RPMI7951 (cell line): ENCODE measurements around the genes CD70 and ADGRE1.

- RAMPAGE, long total RNA: no peak
Measured at GRCh38 chr19:5718989-5720038, 632 bp downstream of the LONP1 start.

GRCh38 chr19:6056722-6056898 lies 53.7 kb downstream of the RFX2 start:
- RAMPAGE, long total RNA: no peak

GRCh38 chr19:6056899-6058053 lies 53.0 kb downstream of the RFX2 start:
- RAMPAGE, long total RNA: no peak

DNA sequence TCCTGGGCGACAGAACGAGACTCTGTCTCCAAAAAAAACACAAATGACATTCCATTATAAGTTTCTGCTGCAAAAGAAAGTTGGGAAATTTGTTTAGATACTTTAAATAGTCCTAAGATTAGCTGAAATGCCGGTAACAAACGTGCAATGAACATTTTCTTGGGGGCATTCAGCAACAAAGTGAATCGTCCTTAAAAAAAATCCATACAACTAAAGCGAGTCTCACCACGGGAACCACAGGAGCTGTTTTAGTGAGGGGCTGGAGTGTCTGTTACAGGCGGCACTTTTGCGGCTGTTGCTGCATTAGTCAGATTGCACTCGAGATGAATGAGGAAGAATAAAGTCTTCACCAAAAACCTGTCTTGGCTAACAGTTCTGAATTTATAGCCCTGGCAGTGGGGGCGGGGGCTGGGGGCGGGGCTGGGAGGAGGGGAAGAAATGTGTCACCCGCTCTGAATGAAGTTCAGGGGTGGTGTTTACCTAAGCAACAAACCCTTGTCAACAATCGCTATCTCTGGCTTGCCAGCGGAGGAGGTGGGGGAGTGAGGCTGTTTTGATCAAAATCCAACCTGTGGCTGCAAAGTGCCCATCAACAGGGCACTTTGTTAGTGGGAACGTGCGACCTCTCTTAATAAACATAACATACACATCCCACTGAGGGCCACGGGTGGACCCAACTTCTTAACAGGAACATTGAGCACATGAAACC lies 44.6 kb downstream of the RFX2 start:
- RAMPAGE, long total RNA: no peak

- RAMPAGE, long total RNA: no peak
Measured at GRCh38 chr19:6076322-6077421, 33.6 kb downstream of the RFX2 start.

- RAMPAGE, long total RNA: no peak
Measured at GRCh38 chr19:6234153-6234668, 45.6 kb downstream of the MLLT1 start.

- RAMPAGE, long total RNA: no peak
Measured at GRCh38 chr19:6241571-6242209, 38.1 kb downstream of the MLLT1 start.

DNA sequence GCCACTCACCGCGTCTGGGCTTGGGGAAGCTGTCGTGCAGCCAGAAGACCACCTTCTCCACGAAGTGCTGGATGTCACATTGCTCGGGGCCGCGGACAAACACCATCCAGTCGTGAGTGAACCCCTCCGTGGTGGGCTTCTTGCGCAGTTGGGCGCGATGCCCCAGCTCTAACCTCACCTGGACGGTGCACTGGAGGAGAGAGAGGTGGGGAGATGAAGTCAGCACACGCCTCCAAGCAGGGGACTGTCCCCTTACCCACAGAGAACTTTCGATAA lies 9.3 kb downstream of the MLLT1 start:
- RAMPAGE, long total RNA: no peak

GRCh38 chr19:6274355-6275201 lies 5.2 kb downstream of the MLLT1 start:
- RAMPAGE, long total RNA: no peak

DNA sequence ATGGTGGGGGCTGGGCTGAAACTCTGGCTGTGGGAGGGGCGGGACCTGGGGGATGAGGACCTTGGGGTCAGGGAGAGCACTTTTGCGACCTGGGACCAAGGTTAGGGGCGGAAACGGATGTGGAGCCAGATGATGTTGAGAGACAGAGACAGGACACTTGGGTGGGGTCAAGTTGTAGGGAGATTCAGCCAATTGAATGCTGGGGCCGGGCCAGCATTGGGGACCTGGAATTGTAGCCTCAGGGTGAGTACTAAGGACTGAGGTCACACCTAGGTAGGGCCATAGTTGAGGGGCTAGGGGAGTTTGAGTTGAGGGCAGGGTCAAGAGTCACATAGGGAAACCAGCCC lies 1.2 kb downstream of the ALKBH7 start:
- RAMPAGE, long total RNA: no peak

DNA sequence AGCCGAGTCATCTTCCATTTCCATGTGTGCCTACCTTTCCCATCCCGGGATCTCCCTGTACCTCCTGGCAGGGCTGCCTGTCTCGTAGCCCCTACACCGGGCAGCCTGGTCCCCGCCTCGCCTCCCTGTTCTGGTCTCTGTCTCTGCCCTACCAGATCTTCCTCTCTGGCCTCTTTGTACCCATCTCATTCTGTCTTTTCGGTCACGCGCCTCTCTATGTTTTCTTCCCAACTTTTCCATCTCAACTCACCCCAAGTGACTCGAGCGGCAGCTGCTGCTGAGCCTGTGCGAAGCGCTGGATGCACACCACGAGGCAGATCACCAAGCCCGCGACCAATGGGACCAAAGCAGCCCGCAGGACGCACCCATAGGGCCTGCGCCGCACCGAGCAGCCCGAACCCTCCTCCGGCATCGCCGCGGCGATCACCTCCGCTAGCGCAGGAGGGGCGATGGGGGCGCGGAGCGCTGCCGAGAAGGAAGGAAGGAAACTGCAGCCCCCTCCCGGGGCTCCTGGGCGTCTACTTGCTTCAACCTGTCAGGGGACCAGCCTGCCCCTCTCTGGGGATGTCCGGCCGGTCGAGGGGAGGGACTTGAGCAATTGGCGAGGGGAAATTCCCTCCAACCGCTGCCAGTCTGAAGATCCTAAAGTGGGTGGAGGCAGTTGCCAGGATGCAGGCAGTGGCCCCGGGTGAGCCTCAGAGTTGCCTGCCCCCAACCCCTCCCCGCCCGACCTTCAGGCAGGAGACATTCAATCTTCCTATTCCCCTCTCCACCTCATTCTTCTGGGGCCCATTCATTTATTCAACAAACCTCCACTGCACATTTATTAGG lies at the start of gene CD70:
Gene CD70, minus strand, starts transcription at position 560 of the 831 bp plus-strand sequence.
- RAMPAGE, long total RNA: no peak

DNA sequence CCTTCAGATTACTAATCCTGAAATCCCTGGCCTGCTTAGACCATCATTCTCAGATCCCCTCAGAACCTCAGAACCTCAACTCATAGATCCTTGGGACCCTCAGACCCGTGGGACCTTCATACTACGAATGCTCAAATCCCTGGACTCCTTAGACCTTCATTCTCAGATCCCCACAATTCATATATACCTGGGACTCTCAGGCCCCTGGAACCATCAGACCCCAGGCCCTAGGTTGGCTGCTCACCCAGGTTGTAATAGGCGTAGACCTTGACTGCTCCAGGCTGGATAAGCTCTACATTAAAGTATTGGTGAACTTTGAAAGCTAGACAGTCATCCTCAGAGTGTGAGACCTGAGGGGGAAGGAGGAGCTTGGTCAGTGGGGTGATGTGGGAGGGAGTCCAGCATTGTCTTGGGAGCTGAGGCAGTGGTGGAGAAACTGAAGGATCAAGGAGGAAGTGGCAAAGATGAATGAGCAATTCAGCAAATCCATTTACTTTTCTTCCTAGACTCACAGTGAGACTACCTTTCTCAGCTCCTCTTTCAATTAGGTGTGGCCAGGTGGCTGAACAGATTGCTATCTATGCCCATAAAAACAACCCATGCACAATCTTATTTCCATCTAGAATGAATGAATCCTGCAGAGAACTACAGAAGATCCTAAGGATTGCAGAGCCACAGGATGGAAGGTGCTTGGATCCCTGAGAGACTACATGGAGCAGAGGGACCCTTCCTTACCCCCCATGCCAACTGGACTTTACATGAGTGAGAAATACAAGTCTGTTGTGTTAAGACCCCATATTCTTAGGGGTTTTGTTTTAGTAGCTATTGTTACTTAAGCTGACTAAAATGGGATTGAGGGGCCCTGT lies 10.2 kb upstream of the TNFSF14 start:
- RAMPAGE, long total RNA: no peak

DNA sequence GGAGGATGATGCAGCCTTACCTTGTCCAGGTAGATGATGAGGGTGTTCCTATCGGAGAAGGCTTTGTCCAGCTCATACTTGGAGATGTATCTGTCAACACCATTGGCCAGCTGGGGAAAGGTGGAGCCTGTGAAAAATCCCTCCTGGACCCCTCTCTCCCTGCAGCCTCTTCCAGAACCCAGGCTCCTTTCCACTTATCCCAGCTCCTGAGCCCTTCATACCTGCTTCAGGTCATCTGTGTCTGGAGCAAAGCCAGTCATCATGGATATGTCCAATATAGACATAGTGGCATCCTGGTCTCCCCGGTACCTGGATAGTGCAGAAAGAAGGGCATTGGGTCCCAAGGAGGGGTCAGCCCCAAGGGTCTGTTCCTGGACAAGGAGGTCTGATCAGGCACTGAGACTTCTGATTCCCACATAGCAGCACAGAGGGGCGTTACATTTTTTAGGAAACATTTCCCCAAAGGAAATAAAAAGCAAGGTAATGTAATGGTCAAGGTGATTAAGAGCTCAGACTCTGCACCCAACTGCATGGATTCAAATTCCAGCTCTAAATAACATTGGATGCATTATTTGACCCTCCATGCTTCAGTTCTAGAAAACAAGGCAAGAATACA lies 12.1 kb upstream of the TNFSF14 start:
- RAMPAGE, long total RNA: no peak

- RAMPAGE, long total RNA: no peak
Measured at GRCh38 chr19:6684559-6685195, 14.7 kb upstream of the TNFSF14 start.

GRCh38 chr19:6716906-6717614 lies 3.4 kb downstream of the C3 start:
- RAMPAGE, long total RNA: no peak

- RAMPAGE, long total RNA: no peak
Measured at GRCh38 chr19:6718847-6720003, 1.2 kb downstream of the C3 start.

DNA sequence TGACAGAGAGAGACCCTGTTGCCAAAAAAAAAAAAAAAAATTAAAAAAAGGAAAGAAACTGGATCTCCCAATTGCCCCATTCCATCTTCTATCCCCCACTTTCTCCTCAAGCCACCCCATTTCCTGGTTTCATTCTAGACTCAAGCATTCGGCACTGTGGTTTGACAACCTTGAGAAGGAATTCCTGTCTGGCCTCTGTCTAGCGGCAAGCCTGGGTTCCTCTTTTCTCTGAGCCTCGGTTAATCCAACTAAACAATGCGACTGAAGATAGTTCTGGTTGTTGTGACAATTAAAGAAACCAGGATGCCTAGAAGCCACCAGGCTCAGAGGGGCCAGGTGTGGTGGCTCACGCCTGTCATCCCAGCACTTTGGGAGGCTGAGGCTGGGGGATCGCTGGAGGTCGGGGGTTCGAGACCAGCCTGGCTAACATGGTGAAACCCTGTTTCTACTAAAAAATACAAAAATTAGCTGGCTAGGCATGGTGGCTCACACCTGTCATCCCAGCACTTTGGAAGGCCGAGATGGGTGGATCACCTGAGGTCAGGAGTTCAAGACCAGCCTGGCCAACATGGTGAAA lies 3.4 kb upstream of the C3 start:
- RAMPAGE, long total RNA: no peak

- RAMPAGE, long total RNA: no peak
Measured at GRCh38 chr19:6738411-6739393, 778 bp upstream of the TRIP10 start.

GRCh38 chr19:6744909-6745375 lies 5.5 kb downstream of the TRIP10 start:
- RAMPAGE, long total RNA: no peak

DNA sequence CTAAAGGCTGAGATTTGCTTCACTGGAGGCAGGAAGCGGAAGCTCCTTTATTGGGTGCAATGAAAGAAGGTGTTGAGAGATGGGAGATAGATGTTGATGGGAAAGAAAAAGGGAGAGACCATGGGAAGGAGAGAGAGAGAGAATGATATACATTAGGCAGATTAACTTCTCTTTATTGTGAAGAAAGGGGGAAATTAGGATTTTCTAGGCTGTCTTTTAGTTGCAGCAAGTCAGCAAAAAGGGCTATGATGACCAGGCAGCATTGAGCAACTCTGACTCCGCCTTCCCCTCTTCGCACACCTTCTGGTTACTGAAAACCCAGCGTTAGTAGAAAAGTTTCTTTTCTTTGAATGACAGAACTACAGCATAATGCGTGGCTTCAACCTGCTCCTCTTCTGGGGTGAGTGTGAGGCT lies at the start of gene ADGRE1:
Gene ADGRE1, plus strand, starts transcription at position 340 of the 414 bp plus-strand sequence.
- RAMPAGE, long total RNA: no peak